Cardiac ventricle fibroblast (primary cell): Measurements from ENCODE around the genes CGN, TUFT1, RORC, S100A11, PGLYRP4 and ILF2.

- RAMPAGE, long total RNA: no peak
These were observed 287 bp upstream of the CGN start for GRCh38 chr1:151510845-151511354.

GRCh38 chr1:151511355-151512234 is at the start of gene CGN:
Gene CGN, plus strand, starts transcription at chr1:151511387.
- RAMPAGE, long total RNA: no peak

- RAMPAGE, long total RNA: no peak
These were observed at the start of gene TUFT1 for GRCh38 chr1:151540259-151540626. Gene TUFT1, plus strand, starts transcription at chr1:151540309.

- RAMPAGE, long total RNA: no peak
These were observed 8.6 kb downstream of the TUFT1 start for GRCh38 chr1:151548697-151549156.

DNA sequence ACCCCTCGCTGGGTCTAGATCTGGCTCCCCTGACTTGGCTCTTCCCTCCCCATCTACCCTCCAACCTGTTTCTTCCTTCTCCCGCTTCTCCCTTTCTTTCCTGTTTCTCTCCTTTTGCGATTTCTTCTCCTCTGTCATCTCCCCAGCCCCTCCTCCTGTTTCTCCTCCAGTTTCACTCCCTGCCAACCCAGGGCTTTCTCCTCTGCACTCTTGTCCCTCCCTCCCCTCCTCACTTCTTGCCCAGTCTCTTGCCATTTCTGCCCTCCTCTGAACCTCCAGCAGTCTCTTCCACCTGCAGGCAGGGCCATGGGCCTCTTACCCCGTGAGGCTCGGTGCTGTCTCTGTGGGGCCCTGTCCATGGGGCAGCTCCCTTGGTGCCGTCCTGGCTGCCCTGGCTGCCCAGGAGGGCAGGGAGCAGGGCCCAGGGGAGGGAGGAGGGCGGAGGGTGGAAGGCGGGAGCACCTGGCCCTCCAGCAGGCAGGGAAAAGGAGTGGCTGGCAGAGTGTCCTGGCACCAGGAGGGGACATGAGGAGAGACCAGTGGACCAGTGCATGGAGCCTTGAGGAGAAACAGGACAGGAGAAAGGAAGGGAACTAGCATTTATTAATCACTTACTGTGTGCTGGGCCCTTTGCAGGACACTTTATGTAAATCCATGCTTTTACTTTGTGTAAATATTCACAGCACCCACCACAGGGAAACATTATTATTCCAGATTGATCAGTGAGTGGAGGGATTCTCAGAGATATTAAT is at the start of gene RORC:
RORC (minus strand) TSS at position 397 of the 752 bp plus-strand sequence.
- RAMPAGE, long total RNA: no peak

DNA sequence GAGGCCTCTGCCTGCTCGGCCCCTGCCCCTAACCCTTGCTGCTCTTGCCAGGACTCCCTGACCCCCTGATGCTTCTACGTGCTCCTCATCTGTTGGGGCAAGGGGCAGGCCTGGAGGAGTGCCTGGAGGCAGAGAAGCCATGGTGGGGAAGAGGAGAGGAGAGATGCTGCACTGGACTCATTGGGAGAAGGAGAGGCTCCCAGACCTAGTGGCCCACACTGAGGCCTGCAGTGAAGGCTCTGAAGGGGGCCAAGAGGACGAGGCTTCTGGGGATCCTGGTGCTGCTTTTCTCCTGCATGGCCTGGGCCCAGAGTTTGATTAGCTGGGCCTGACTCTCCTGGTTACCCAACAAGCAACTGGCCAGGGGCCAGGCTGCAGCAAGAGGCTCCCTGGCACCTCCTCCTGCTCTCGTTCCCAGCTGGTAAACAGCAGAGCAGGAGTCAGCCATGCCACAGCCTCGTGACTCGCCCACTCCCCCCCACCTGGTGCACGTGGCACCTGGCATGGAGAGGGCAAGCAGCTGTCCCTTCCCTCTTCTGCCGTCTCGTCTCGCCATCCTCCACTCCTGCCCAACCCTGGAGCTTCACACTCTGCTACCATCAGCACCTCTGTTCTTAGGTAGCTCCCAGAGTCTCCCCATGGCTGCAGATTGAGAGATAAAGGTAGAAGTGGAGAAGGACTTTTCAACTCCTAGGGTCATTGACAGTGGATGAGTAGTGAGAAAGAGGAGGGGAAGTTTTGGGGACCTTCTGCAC is 931 bp upstream of the RORC start:
- RAMPAGE, long total RNA: no peak

GRCh38 chr1:151904799-151905402 is 4.4 kb downstream of the THEM4 start:
- RAMPAGE, long total RNA: no peak

GRCh38 chr1:151980066-151981070 is 13.3 kb downstream of the S100A10 start:
- RAMPAGE, long total RNA: no peak

DNA sequence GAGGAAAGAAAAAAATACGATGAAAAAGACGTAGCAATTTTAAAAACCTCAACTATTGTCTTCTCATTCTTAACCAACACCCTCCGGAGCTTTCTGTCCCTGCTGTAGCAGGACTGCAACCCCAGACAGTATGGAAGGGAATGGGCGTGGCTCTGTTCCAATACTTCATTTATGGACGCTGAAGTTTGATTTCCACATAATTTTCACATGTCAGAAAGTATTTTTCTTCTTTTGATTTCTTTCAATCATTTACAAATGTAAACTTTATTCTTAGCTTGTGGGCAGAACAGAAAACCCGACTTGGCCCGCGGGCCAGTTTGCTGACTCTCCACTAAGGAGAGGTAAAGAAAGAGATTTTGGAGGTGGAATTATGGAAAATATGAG is 967 bp downstream of the S100A11 start:
- RAMPAGE, long total RNA: no peak

DNA sequence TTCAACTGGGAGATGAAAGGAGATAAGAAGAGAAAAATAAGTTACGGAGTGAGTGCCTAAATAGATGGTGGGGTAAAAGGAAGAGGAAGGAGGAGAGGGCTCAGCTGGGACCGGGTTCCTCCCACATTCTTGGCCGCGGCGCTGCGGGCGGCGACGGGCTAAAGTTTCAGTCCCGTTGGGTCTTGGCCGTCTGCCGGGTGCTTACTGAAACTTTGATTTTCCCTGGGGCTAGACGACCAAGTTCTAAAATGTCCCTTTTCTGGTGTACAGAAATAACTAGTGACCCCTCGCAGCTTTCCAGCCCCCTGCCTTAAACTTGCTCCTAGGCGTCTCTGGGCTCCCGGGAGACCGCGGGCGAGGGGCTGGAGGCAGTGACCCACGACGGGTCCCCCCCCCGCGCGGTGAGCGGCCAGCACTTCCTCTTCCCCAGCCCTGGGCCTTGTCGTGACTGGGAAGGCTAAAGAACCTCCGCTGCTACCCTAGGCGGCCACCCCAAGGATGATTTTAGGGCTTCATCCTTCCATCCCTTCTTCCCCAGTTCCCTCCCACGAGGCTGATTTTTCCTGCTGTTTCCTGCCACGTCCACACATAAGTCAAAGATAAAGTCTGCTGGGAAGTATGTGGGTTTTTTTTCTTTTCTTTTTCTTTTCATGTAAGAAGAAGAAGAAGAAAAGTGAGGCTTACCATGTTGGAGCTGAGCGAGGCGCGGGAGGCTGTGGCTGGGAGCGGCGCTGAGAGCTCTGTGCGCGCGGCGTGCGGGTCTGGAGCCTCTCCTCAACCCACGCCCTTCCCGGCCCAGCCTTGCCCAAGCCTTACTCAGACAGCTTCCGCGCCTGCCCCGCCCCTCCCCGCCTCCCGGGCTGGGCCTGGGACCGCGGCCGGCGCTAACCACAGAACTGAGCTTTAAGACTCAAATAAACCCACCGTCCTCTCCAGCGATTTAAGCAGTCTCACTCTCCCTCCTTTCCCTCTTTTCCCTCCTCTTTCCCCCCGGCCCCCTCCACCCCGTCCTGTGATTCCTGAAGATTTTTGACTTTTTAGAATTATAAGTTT is at the start of gene S100A11:
S100A11 (minus strand) TSS at position 776 of the 1,053 bp plus-strand sequence.
- RAMPAGE, long total RNA: start-site peak on the minus strand centred at position 767 of the sequence, 70 bp wide, 18,258 and 12,318 reads in 2 replicates

- RAMPAGE, long total RNA: no peak
These were observed 5.0 kb downstream of the TCHH start for GRCh38 chr1:152109993-152110924.

GRCh38 chr1:152409727-152411197 is 3.8 kb downstream of the CRNN start:
- RAMPAGE, long total RNA: no peak

- RAMPAGE, long total RNA: no peak
These were observed 6.2 kb downstream of the SPRR2E start for GRCh38 chr1:153088218-153088463.

- RAMPAGE, long total RNA: no peak
These were observed at the start of gene PGLYRP4 for GRCh38 chr1:153348716-153349269. Gene PGLYRP4, minus strand, starts transcription at chr1:153348841.

- RAMPAGE, long total RNA: no peak
These were observed 2.6 kb downstream of the S100A6 start for GRCh38 chr1:153533155-153533619.

DNA sequence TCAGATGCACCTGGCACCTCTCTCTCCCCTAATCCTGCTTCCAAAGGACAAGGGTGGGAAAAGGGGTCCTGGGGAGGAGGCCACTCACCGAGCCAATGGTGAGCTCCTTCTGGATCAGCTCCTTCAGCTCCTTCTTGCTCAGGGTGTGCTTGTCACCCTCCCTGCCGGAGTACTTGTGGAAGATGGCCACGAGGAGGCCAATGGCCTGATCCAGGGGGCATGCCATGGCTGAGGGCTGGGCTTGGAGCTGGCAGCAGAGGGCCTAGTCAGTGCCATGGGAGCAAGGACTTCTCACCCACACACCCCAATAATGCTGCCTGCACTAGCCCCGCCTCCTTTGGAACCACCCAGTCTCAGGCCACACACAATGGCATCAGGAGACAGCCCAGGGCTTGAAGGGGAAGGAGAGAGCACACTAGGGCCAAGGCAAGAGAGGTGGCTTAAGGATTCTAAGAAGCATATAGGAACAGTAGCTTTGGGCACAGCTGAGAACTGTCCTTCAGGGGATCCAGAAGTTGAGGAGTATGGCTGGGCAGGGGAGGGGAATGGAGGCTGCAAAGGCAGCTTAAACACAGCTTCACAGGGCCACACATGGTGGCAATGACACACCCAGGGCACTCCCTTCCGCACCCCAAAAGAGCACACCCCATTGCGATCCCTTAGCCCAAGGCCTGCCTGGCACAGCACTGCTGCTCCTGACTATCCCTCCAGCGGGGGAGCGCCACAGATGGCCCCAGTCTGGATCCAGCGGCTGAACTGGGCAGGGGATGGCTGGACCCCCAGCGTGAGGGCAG is 480 bp downstream of the S100A6 start:
- RAMPAGE, long total RNA: no peak

DNA sequence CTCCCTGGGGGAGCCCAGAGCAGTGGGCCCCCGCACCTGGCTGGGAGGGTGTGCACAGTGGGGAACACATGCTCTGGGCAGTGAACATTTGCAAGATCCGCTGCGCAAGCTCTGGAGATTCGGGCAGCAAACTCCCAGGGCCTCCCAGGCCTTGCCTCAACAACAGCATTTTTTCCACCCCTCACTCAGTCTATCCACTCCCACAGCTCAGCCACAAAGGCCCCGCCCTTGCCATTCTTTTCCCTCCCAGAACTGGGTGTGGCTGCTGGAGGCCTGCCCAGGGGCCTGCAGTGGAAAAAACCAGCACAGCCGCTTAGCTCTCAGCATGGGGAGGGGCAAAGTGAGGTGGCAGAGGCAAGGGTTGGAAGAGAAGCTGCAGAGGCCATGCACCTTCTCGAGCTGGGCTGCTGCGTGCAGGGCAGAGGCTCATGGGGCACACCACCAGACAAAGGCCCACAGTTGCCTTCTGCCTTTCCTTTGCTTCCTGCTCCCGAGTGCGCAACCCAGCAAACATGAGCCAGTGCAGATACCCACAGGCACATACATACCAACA is 608 bp downstream of the S100A4 start:
- RAMPAGE, long total RNA: no peak

DNA sequence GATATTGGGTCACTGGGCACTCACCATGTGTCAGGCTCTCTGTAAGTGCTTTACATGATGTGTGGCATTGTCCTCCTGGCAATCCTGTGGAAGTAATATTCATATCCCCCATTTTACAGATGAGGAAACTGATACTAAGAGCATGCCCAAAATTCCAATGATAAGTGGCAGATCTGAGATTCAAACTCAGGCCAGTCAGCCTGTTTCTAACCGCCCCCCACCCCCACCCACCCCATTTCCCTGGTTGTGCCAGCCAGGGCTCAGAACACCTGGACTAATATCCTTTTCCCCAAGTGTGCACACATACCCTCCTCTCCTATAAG is 723 bp upstream of the S100A16 start:
- RAMPAGE, long total RNA: no peak

DNA sequence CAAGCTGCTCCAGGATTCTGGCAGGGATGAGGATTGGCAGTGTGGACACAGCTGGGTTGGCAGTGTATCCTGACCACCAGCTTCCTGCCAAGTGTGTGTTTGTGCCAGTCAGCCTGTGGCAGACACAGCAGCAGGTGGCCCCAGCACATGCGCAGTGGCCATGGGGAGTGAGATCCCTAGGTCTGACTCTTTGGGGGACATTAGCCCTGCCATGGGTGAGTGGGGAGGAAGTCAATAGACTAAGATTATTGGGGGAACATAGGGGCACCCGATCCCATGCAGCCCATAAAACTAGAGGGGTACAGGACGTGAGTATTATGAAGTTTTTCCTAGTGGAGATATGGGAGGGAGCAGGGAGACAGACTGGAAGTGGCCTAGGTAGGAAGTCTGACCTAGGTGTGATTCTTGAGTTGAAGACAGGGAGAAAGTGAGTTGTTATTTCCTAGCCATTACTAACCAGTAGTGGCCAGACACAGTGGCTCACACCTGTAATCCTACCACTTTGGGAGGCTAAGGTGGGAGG is 8.5 kb upstream of the SNAPIN start:
- RAMPAGE, long total RNA: no peak

DNA sequence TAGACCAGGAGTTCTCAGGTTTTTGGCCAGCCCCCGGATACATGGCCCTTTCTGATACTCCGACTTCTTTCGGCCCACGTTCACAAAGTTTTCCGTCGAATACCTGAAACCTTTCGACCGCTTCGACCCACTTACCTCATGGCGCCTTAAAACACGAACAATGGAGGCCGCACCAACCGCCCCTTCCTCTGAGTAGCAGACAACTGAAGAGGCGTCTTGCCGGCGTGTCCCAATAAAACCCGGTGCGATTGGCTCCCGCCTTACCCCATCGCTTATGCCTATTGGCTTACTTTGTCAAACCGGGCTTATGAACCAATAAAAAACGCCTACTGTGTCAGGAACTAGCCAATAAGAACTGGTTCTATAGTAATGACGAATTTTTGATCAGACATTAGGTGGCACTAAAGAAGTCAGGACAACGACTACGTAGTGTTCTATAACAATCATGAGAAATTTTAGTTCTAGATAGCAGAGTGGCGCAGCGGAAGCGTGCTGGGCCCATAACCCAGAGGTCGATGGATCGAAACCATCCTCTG is at the start of gene ILF2:
ILF2 (minus strand) TSS at position 211 of the 536 bp plus-strand sequence.
- RAMPAGE, long total RNA: start-site peak on the minus strand centred at position 188 of the sequence, 47 bp wide, 623 and 197 reads in 2 replicates